Osteoblast (primary cell): ENCODE data around the genes TOR1AIP1, KIAA1614, GLUL and RNASEL.

DNA sequence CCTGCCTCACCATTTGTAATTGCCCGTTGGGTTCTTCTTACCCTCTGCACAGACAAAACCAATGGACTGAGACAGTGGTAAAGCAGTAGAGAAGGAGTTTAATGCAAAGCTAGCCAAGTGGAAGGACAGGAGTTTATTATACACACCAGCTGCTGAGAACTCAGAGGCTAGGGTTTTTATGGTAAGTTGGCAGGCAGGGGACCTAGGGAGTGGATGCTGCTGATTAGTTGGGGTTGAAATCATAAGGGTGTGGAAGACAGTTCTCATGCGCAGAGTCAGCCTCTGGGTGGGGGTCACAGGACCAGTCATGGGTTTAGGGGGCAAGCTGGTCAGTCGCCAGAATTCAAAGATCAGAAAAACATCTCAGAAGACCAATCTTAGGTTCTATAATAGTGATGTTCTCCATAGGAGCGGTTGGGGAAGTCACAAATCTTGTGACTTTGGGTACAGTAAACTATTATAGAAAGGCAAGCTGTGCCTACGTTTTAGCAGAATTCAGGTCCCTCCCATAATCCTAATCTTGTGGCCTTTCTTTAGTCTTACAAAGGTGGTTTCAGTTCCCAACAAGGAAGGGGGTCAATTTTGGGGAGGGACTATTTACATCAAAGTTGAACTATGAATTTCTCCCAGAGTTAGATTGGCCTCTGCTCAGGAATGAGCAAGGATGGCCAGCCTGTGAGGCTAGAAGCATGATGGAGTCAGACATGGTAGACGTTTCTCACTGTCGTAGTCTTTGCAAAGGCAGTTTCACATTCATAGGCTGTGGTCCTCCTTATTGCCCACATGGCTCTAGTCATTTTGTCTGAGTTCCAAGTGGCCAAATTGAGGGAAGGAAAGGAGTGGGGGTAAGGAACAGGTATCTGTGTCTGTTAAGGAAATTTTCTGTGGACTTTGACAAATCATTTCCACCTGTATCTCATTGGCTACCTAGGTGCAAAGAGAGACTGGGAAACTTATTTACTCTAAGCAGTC lies 35.5 kb upstream of the AXDND1 start:
- CAGE, long polyA plus RNA = no peak
- RRBS = no CpG with 5 or more reads among the region's 7 CpGs

DNA sequence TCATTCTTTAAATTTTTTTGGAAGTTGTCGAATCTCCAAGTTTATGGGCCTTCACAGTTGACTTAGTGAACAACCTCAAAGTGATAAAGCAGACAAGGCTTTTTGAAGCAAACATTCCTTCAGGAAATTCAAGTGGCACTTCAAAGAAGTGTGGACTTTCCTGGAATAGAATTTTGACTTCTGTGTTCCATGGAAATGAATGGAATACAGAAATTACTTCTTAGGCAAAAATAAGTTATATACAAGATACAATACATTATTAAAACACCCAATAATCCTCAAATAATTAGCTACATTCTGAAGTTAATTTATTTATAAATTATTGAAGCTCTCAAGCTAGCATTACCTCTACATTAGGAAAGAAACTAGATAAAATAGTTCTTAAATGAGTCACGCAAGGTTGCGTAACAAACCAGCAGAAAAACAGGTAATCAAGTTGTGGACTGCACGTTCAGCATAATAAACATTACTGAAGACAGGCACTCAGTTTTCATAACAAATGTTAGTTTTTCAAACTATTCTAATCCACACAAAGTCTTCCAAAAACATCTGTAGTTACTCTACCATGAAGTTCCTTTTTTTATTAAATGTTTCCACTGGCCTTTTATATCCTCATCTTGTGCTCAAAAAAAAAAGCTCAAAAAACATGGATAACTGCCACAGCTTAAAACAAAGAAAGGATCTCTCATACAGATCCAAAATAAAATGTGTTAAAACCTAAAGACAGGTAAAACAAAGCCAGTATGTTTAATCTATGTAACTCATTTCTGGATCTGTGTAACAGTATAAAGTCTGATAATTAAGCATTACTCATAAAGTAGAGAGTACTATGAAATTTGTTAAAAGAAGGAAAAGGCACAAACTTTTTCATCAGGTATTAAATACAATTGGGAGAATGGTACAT lies 1.3 kb downstream of the TOR1AIP2 start:
- CAGE, long polyA plus RNA = no peak
- RRBS = no CpG with 5 or more reads among the region's 4 CpGs

- CAGE, long polyA plus RNA = no peak
- RRBS = 2% methylated on average over 16 of the region's 69 CpGs
Measured at GRCh38 chr1:179882039-179882880, at the start of gene TOR1AIP1. Gene TOR1AIP1, plus strand, starts transcription at chr1:179882285.

DNA sequence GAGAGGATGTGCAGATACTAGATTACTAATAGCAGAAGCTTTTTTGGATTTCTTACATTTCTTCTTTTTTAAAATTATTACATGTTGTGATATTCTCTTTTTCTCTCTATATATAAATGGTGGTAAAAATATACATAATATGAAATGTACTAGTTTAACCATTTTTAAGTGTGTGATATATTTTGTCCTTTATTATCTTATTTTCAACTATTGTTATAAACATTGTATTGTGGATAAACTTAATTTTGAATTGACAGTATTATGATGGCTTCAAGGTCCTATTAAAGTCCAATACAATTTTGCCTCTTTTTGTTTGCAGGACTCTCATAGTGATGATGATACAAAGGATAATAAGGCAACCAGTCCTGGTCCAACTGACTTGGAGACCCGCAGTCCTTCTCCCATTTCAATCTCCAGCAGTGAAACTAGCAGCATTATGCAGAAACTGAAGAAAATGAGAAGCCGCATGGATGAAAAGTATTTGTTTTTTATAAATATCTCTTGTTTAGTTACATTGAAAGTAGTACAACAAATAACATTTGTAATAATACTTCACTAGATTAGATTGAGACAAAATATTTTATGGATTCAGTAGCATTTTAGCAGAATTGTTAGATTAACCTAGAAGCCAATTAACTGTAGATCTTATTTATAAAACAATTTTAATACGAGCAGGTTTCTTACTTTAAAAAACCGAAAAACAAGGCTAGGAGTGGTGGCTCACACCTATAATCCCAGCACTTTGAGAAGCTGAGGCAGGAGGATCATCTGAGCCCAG lies 89.7 kb upstream of the QSOX1 start:
- CAGE, long polyA plus RNA = no peak
- RRBS = no CpG with 5 or more reads among the region's 4 CpGs

DNA sequence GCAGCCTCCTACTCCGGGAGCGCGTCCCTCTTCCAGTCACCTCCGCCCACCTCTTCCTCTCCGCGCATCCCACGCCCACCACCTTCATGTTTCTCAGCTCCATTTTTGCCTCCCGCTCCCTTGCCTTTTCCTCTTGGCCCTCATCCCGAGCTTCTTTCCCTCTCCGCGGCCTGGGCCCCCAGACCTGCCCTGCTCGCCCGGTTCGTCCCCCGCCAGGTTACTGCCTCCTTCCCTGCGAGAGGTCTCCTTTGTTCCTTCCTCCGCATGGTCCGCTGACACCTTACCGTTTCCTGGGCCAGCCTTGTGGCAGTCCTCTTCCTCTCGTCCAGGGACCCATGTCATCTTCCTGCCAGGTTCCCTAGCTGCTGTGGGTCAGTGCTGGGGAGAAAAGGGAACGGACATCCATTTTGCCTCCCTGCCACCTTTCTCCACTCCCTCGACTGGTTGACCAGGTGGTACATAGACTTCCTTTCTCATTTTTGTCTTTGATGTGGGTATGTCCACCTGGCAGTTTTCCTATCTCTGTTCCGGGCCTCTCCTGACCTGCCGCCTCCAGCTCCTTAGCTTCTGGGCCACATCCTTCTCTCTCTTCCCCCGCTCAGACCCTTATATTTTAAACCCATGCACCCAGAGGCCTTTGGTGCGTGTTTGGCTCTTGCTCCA lies 700 bp downstream of the QSOX1 start:
- CAGE, long polyA plus RNA = no peak
- RRBS = no CpG with 5 or more reads among the region's 26 CpGs

- CAGE, long polyA plus RNA = no peak
- RRBS = no CpG with 5 or more reads among the region's 9 CpGs
Measured at GRCh38 chr1:180156006-180156884, 1.6 kb downstream of the QSOX1 start.

GRCh38 chr1:180168755-180169507 lies 14.3 kb downstream of the QSOX1 start:
- CAGE, long polyA plus RNA = no peak
- RRBS = 84% methylated on average over 4 of the region's 11 CpGs

DNA sequence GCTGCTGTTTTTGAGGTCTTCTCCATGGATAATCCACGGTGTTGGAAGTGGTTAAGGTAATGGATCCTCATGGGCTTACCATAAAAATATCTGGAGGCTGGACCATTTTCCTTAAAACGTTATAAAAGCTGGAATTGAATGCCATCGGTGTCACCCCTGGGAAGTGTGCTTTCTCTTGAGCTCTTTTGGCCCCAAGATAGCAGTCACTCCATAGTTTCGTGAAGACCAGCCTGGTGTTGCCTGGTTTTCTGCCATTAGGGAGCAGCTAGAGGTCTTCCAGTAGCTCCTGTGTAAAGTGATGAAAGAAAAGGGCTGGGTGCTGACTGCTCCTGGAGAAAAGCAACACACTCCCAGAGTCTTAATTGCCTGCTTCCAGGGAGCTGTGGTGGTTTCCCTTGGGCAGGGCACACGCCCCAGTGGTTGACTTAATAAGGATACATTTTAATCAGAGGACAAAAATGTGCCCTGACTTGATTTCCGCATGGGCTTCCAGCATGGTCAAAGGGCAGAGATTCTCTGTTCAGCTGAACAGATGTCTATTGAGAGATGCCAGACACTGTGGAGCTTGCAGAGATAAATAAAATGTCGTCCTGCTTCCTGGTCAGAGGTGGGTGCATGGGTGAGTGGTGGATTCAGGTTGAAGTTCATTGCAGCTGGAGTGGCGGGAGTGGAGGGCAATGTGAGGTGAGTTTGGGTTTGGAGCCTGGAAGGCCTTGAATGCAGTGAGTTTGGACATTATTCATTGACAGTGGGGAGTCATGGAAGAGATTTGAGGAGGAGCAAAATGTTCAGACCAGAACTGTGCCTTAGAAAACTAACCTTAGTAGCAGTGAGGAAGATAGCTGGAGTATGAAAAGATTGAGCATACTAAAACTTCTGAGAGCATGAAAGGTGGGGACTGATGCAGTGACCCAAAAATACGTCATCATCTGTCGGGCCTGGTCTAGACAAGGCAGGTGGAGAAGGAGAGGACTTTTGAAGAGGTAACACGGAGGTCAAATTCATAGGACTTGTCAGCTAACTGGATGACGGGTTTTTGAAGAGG lies 16.0 kb downstream of the QSOX1 start:
- CAGE, long polyA plus RNA = no peak
- RRBS = no CpG with 5 or more reads among the region's 12 CpGs

DNA sequence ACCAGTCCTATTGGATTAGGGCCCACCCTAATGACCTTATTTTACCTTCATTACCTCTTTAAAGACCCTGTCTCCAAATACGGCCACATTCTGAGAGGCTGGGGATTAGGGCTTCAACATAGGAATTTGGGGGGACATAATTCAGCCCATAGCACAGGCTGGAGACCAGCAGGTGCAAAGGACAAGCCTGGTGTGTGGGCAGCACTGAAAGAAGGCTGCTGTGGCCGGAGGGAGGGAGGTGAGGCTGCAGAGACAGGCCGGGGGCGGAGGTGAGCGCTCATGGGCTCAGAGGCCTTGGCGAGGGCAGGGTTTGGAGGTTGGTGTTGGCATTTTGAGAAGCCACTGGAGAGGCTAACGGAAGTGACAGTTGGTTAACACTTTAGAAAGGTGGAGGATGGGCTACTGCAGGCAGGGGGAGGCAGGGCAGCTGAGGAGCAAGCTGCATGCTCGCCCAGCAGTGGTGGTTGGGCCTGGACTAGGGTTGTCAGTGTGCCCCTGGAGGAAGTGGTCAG lies 37.4 kb downstream of the QSOX1 start:
- CAGE, long polyA plus RNA = no peak
- RRBS = no CpG with 5 or more reads among the region's 8 CpGs

DNA sequence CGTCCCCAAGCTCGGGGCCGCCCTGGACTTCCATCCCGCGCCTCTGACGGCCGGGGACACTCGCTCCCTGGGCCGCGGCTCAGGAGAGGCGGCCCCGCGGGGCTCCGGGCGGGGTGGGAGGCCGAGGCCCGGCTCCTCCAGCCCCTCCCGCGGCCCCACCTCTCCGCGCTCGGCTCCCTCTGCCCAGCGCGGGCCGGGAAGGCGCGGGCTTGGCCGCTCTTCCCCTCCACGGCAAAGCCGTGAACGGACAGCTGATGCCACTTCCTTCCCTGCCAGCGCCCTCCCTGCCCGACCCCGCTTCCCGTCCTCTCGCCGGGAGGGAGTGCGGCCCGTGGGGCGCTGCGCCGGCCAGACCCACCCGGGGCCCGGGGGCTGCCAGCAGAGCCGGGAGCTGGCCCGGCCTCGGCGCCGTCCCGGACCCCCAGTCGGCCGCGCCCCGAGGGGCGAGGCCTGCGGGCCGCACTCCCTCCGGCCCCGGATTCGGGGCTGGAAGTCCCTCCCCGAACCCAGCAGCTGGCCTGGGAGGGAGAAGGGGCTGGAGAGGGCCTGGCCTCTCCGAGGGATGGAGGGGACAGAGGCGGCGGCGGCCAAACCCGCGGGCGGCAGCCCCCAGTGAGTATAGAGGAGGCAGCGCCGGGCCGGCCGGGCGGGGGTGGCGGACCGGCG lies at the start of gene KIAA1614:
TSS of gene KIAA1614 (plus strand) at position 216 of the 666 bp plus-strand sequence.
- CAGE, long polyA plus RNA = no peak
- RRBS = 1% methylated on average over 33 of the region's 76 CpGs

- CAGE, long polyA plus RNA = no peak
- RRBS = no CpG with 5 or more reads among the region's 20 CpGs
Measured at GRCh38 chr1:181061862-181063321, 26.1 kb upstream of the IER5 start.

GRCh38 chr1:181119341-181119918 lies 30.9 kb downstream of the IER5 start:
- CAGE, long polyA plus RNA = no peak
- RRBS = no CpG with 5 or more reads among the region's 5 CpGs

DNA sequence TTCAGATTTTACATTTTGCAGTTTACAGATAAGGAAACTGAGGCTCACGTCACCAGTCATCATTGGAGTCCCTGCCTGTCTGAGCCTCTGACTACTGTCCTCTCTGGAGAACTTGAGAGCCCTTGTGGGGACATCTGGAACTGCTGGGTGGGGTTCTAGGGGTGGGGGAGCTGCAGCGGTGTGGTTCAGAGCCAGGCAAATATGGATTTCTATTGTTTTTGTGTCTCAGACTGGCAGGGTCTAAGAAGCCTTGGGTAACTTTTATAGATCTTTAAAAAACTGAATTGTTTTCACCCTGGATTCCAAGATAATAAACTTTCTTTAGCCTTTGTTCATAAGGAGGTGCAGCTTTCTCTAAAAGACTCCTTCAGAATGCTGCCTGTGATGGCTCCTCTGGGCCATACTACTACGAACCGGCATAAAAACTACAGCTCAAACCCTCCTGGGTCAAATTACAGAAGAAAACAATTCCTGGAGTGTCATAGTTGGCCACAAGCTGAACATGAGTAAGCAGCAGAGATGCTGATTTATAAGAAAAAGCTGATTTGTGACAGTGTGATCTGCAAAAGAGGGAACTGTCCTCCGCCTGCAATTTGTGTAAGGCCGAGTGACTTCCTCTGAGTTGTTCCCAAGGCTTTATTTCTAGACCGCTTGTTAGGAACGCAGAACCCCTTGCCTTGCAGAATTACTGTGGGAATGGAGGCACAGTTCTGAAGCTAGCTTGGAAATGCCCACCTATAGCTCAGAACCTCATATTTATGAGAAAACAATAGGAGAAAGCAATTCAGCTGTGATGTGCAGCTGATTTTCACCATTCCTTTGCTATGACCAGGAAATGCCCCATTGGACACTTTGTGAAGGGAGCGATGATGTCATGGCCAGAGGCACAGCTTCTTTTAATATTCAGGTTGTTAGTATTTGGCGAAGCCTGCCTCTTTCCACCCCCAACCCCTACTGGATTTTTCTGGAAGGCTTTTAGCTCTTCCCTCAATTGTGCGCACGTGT lies 47.2 kb downstream of the IER5 start:
- CAGE, long polyA plus RNA = no peak
- RRBS = no CpG with 5 or more reads among the region's 12 CpGs

GRCh38 chr1:182002641-182002928 lies 58.9 kb downstream of the ZNF648 start:
- CAGE, long polyA plus RNA = no peak
- RRBS = no CpG with 5 or more reads among the region's 8 CpGs

DNA sequence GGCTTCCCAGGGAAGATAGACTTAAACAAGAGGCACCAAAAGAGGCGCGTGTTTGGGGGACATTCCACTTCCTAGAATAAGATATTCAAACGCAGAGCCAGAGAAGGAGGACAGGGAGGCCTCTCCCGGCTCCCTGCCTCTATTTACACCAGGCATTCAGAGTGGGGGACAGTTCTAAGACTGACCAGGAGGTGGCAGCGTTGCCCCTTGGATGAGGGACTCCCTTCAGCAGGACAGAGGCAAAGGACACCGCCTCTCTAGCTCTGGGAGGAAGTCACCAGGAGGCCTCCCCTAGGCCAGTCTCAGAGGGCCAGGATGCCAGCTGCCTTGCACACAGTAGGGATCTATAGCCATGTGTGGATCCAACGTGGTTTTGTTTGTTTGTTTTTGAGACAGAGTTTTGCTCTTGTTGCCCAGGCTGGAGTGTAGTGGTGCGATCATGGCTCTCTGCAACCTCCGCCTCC lies 23.4 kb upstream of the ZNF648 start:
- CAGE, long polyA plus RNA = no peak
- RRBS = no CpG with 5 or more reads among the region's 9 CpGs

GRCh38 chr1:182241562-182242013 lies 150.0 kb downstream of the GLUL start:
- CAGE, long polyA plus RNA = no peak
- RRBS = no CpG with 5 or more reads among the region's 3 CpGs

GRCh38 chr1:182390890-182391621 lies 534 bp downstream of the GLUL start:
- CAGE, long polyA plus RNA = start-site peak on the minus strand at chr1:182391318-182391440, 68 and 58 reads in 2 replicates
- RRBS = 2% methylated on average over 10 of the region's 69 CpGs

GRCh38 chr1:182391668-182392829 lies at the start of gene GLUL:
Gene GLUL, minus strand, starts transcription at chr1:182391790.
- CAGE, long polyA plus RNA = start-site peak on the minus strand at chr1:182391789-182391794, 595 and 406 reads in 2 replicates
- RRBS = 2% methylated on average over 17 of the region's 81 CpGs

- CAGE, long polyA plus RNA = start-site peak on the minus strand at chr1:182589251-182589289, 88 and 96 reads in 2 replicates
- RRBS = no CpG with 5 or more reads among the region's 22 CpGs
Measured at GRCh38 chr1:182588590-182589741, at the start of gene RNASEL. Gene RNASEL, minus strand, starts transcription at chr1:182589256.

DNA sequence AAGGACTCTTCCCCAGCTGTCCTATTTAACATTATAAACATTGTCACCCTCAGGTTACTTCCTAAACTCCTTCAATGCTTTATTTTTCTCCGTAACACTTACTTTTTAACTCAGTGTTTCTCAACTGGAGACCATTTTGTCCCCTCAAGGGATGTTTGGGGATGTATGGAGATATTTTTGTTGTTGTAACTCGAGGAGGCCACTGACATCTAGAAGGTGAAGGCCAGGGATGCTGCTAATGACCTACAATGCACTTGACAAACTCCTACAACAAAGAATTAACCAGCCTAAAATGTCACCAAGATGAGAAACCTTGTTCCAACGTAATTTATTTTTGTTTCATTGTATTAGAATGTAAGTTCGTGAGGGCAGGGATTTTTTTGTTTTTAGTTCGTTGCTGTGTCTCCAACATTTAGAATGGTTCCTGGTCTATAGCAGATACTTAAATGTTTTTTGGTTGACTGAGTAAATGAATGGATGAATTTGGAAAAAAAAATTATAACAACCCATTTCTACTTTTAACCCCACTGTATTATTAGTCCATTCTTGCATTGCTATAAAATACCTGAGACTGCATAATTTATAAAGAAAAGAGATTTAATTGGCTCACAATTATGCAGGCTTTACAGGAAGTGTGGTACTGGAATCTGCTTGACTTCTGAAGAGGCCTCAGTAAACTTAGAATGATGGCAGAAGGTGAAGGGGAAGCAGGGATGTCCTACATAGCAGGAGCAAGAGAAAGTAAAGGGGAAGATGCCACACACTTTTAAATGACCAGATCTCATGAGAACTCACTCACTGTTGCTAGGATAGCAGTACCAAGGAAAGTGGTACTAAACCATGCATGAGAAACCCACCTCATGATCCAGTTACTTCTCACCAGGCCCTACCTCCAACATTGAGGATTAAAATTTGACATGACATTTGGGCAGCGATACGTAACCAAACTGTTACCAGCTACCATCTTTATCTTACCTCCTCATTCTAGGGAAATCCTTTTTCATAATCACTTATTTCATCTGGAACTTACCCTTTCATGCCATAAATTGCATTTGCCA lies 9.3 kb downstream of the DHX9 start:
- CAGE, long polyA plus RNA = no peak
- RRBS = no CpG with 5 or more reads among the region's 7 CpGs